Zone of skin (tissue), 1 donor: ENCODE data around the genes ZBTB2 and CCDC170.

DNA sequence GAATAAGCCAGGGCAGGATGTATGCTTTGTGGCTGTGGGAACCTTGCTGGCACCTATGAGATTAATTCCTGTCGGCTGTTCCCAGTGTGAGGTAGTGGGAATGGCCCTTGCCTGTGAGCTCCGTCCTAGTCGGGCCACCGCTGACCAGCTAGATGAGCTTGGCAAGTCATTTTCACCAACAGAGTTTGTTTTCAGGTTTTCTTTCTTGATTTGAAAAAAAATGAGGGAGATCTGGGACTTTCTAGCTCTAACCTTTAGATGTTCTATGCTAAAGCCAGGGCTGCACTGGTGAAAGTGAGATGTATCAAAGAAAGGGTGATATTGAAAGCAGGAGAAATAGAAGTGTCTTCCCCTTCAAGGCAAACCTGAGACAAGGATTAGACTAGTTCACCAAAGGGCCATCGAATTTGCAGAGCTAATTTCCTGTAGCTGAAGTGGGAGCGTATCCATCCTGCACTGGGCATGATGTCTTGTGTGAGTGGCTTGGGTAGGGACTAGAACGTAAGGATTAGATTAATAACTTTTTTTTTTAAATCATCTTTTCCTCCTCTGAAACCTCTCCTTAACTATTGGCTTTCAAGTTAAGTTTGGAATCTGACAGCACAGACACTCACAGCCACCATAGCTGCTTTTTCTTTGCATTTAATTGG, 11.5 kb downstream of the PPP1R14C start:
- RRBS = no CpG with 5 or more reads among the region's 7 CpGs

- RRBS = no CpG with 5 or more reads among the region's 9 CpGs
These were observed 54.2 kb downstream of the PPP1R14C start for GRCh38 chr6:150197002-150197518.

- RRBS = no CpG with 5 or more reads among the region's 8 CpGs
These were observed 29.2 kb downstream of the IYD start for GRCh38 chr6:150398016-150398476.

DNA sequence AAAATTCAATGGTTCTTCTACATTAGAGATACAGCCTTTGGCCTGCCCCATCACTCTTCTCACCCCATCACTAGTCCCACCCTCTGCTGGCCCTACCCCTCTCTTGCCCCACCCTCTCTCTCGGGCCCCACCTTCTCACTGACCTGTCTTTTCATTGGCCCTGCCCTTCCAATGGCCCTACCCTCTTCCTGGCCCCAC, 107.3 kb upstream of the PLEKHG1 start:
- RRBS = no CpG with 5 or more reads among the region's 1 CpG

GRCh38 chr6:150598983-150599619, 584 bp upstream of the PLEKHG1 start:
- RRBS = 11% methylated on average over 3 of the region's 16 CpGs

- RRBS = no CpG with 5 or more reads among the region's 7 CpGs
These were observed 87.9 kb downstream of the PLEKHG1 start for GRCh38 chr6:150687430-150688051.

GRCh38 chr6:150756158-150756393, 109.4 kb upstream of the MTHFD1L start:
- RRBS = no CpG with 5 or more reads among the region's 4 CpGs

- RRBS = no CpG with 5 or more reads among the region's 4 CpGs
These were observed 125.9 kb downstream of the MTHFD1L start for GRCh38 chr6:150991156-150992022.

DNA sequence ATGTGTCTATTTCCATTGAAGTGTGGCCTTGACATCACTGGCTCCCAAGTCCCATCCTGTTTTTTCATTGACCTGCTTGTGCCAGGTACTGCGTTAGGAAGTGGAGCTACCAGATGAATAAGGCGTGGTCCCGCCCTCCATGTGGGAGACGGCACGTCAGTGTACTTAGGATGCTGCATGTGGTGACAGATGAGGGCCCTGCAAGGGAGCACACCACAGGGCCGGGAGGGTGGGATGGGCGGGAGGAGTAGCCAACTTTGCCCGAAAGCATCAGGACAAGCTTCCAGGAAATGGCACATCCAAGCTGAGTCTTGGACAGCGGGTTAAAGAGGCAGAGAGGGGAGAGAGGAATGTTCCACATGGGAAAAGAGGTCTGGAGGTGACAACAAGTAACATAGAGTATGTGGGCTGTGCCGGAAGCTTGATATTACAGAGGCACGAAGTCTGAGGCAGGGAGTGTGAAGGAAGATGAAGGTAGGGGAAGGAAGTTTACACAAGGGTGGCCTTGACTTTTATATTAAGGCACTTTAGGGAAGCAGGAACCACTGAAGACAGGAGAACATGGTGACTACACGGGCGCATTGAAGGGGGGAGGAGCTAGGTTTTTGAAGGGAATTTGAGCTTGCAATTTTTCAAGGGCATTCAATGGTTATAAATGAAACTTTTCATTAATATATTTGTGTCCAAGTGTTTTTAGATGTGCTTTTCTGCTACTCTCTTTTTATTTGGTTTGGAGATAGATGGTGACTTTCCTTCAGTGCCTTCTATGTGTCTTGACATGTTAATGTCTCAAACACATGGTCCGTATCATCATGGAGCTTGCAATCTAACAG, 140.7 kb downstream of the MTHFD1L start:
- RRBS = no CpG with 5 or more reads among the region's 14 CpGs

DNA sequence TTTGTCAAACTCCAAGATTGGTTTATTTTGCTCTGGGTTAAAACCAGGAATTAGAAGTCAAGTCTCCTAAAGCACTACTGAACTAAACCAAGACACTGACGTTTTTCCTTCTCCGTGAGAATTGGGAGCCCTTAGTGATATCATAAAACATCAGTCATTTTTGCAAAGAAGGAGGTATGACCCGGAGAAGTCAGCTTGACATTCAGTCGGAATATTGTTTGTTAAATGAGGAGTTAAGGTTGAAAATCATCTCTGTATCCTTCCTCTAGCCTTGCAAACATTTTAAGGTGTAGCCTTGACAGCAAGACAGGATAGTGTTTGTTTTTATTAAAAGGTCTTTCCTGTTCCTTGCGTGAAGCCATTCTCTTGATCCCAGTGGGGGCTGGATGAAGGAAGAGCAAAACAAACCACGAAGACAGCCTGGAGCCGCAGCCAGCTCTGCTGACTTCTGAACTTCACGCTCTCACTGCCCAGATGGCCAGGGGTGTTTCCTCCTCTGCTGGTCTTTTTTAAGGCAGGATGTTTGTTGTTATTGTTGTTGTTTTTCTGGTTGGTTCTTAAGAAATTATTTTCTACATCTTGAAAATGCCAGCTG, 156.3 kb downstream of the MTHFD1L start:
- RRBS = no CpG with 5 or more reads among the region's 8 CpGs

GRCh38 chr6:151036160-151036806, 170.8 kb downstream of the MTHFD1L start:
- RRBS = no CpG with 5 or more reads among the region's 3 CpGs

DNA sequence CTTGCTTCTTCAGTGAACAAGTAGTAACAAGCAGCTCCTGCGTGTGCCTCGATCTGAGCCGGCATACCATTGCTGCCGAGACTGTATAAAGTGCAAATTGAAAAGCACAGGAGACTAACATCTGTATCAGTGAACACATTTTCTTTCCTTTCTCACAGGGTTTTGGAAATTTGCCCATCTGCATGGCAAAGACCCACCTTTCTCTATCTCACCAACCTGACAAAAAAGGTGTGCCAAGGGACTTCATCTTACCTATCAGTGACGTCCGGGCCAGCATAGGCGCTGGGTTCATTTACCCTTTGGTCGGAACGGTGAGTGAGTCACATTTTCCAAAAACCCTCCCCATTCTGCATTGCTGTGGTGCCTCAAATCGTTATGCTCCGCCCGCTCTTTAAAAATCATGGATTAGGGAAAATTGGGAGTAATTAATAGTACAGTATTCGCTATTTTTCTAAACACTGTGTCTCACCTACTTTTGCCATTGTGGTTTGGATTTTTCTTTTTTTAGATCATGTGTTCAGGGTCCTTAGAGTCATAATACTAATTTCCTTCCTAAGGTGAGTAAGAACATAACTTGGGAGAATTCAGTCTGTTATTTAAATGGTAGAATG, 171.4 kb downstream of the MTHFD1L start:
- RRBS = no CpG with 5 or more reads among the region's 13 CpGs

DNA sequence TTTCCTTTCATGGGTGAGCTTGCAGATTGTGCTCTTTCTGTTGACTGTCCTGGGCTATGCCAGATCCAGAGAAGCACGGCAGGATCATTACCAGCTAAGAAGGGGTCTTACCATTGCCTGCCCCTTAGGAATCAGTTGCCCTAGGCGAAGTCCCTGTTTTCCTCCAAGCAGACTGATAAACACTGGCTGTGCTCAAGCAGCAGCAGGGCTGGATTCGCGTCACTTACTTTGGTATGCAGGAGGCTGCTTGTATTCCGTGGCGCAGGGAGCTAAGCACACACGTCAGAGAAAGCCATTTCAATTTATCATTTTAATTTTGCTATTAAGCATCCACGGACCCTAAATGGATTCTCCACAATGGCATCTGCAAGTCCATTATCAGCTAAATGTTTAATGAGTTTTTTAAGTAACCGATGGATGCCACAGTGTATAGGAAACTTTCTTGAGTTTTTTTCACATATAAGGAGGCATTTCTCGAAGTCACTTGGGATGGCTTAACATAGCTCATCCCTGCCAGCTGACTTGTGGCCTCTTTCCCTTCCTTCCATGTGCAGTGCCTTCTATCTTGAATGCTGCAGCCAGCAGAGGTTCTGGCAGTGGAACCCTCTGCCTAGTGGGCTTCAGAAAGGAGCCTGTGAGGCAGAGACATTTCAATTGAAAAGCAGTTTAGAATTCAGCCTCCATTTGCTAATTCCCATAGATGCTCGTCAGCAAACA, 51.7 kb downstream of the AKAP12 start:
- RRBS = no CpG with 5 or more reads among the region's 11 CpGs

DNA sequence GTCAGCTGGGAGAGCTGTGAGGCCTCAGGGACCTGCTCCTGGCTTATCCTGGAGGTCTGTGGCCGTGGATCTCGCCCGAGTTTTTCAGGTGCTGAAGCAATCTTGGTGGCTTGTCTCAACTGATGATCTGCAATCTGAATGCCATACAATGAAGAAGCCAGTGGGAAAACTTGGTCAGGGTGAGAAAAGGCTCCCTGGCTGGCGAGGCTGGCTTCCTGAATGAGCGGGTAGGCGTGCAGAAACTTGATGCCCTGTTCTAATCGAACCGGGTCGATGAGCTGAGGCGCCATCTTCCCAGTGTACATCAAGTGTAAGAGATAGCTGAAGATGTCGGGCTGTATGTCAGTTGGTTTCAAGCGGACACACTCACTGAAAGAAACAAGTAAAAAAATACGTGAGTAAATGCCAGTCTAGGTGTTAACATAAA, 24.8 kb downstream of the ZBTB2 start:
- RRBS = no CpG with 5 or more reads among the region's 13 CpGs

GRCh38 chr6:151389999-151390902, 1.1 kb downstream of the ZBTB2 start:
- RRBS = 2% methylated on average over 68 of the region's 124 CpGs

- RRBS = 1% methylated on average over 27 of the region's 63 CpGs
These were observed at the start of gene ZBTB2 for GRCh38 chr6:151391399-151392267. Gene ZBTB2, minus strand, starts transcription at chr6:151391559.

DNA sequence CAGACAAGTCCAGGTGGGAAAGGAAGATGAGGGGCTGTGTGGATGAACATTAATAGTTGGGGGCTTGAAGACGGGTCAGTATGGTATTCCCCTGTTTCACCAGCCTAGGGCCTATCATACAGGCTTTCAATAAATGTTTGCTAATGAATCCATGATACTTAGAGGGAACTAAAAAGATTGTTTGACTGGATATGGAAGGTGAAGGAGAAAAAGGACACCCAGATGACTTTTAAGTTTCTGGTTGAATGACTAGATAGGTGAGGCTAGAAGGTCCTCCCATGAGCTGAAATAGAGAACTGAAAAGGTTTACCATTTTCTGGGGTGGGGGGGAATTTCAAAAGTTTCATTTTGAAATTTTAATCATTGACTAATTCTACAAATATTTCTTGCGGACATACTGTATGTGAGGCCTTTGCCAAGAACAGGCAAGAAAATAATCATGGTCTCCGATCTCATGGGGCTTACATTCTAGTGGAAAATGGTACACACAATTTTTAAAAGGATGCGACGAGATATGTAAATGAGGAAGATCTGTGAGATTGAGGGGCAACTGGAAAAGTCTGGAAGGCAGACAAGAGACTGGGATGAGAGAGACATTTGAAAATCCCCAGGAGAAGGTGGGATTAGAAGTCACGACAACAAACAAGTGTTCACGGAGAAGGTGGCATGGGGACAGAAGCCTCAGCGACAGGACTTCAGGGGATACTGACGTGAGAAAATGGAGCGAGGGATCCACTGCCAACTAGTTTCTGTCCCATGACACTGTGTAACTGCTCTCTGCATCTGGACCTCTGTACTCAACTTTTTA, 18.0 kb upstream of the ZBTB2 start:
- RRBS = no CpG with 5 or more reads among the region's 10 CpGs

DNA sequence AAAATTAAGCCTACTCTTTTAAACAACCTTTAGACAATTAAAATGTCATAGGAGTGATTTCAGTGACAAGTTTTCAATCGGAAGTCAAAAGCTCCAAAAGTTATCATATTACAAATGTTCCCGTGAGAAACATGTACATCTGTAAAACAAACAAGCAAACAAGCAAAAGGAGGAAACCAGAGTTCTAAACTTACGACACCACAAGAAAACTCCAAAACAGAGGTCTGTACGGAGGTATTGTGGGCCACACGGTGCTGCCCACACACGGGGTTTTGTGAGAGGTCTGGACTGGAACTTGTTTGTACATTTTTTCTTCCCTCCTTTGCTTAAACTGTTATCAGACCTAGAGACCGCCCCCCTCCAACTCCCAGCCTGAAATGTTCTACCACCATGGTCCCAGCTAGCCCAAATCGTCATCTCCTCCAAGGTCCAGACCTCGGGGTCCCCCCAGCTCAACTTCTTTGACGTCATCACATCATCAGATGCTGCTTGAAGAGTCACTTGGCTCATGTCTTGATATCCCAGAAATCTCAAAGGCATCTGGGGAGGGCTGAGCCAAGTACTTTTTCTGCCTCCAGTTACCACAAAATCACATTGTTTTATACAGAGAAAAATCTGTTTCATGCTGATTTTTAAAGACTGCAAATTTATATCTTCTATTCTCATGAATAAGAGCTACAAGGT, 2.9 kb upstream of the CCDC170 start:
- RRBS = no CpG with 5 or more reads among the region's 10 CpGs

GRCh38 chr6:151493577-151494247, at the start of gene CCDC170:
Gene CCDC170, plus strand, starts transcription at chr6:151494017.
- RRBS = 5% methylated on average over 41 of the region's 69 CpGs

DNA sequence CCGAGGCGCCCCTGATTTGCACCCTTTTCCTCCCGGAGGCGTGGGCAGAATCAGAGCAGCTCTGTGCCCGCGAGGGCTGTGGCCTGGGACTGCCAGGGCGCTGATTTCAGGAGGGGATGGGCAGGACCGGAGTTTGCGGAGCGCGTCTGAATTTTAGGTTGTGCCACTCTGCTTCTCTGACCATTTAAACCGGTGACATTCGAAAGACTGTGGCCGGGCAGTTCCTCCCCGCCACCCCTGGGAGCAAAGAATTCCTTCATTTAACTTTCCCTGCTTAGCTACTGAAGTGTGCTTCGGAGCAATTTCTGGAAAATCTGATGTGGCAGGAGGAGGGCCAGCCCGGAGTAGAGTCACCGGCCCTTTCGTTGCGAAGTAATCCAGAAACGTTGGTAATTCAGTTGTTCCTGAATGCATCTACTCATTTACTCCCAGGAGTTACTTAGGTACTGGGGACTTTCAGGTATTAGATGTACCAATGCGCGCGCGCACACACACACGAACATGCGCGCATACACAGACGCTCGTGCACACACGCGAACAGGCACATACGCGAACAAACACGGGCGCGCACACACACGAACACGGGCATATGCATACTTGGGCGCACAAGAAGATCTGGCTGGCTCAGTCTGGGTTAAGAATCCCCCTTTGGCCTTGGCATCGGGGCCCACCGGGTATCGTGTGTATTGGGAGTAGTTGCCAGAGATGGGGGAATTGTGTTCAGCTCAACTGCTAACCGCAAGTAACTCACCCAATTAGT, 611 bp downstream of the CCDC170 start:
- RRBS = 2% methylated on average over 13 of the region's 44 CpGs